Umbilical cord (tissue), 2 donors: ENCODE measurements around a stretch of chr18.

DNA sequence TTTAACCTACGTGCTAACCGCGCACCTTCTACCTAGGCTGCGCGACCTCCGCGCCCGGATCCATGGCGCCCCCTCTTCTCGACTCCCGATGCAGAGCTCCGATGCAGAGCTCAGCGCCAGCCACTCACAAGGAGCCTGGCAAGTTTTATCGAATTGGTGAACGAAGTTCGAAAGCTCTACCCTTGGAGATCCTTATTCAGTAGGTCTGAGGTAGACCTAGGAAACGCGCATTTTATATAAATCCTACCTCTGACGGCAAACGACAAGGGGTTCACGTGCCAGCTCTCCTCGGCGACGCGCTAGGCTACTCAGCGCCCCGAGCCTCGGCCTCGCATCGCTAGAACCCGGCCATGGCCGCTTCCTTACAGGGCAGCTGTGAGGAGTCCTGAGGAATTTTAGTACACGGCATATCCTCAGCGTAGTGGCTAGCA, 668 bp upstream of the TWSG1 start:
- RAMPAGE, long total RNA = no peak

- RAMPAGE, long total RNA = no peak
Observed at GRCh38 chr18:9428186-9428786, 47.0 kb upstream of the RALBP1 start.

- RAMPAGE, long total RNA = no peak
Observed at GRCh38 chr18:9516735-9517545, 41.6 kb downstream of the RALBP1 start.

GRCh38 chr18:9592567-9592924, 21.8 kb downstream of the PPP4R1 start:
- RAMPAGE, long total RNA = no peak

DNA sequence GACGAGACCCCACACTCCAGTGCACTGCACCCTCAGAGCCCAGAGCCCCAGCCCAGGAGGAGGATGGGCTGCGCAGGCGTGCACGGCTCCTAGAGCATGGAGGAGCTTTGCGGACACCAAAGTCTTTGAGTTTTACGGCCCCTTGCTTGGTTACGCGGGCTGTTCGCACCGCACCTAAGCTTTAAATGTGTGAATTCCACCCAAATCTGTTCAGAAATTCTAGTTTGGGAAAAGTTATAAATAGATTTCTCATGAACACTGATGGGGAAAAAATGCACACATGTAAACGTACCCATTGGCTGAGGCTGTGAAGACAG, 45.5 kb upstream of the PPP4R1 start:
- RAMPAGE, long total RNA = no peak

GRCh38 chr18:9684842-9685885, 22.9 kb upstream of the RAB31 start:
- RAMPAGE, long total RNA = no peak

- RAMPAGE, long total RNA = no peak
Observed at GRCh38 chr18:9742669-9743028, 34.5 kb downstream of the RAB31 start.

- RAMPAGE, long total RNA = no peak
Observed at GRCh38 chr18:9743257-9744063, 35.4 kb downstream of the RAB31 start.

GRCh38 chr18:9827258-9828695, 58.0 kb upstream of the TXNDC2 start:
- RAMPAGE, long total RNA = no peak

GRCh38 chr18:9851493-9851837, 34.3 kb upstream of the TXNDC2 start:
- RAMPAGE, long total RNA = no peak

- RAMPAGE, long total RNA = no peak
Observed at GRCh38 chr18:9898855-9899584, 13.2 kb downstream of the TXNDC2 start.

DNA sequence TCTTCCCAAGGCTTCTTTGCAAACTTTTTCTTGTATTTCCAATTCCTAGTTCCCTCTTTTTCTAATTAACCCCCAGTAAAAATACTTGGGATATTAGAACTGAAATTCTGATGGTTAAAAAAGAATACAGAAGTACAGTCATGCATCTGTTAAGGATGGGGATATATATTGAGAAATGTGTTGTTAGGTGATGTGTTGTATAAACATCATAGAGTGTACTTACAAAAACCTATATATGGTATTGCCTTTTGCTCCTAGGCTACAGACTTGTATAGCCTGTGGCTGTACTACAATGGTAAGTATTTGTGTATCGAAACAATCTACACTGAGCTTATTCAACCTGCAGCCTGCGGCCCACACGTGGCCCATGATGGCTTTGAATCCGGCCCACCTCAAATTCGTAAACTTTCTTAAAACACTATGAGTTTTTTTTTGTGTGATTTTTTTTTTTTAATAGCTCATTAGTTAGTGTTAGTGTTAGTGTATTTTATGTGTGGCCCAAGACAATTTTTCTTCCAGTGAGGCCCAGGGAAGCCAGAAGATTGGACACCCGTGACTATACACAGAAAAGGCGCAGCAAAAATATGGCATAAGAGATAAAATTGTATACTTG, 32.3 kb downstream of the VAPA start:
- RAMPAGE, long total RNA = no peak

DNA sequence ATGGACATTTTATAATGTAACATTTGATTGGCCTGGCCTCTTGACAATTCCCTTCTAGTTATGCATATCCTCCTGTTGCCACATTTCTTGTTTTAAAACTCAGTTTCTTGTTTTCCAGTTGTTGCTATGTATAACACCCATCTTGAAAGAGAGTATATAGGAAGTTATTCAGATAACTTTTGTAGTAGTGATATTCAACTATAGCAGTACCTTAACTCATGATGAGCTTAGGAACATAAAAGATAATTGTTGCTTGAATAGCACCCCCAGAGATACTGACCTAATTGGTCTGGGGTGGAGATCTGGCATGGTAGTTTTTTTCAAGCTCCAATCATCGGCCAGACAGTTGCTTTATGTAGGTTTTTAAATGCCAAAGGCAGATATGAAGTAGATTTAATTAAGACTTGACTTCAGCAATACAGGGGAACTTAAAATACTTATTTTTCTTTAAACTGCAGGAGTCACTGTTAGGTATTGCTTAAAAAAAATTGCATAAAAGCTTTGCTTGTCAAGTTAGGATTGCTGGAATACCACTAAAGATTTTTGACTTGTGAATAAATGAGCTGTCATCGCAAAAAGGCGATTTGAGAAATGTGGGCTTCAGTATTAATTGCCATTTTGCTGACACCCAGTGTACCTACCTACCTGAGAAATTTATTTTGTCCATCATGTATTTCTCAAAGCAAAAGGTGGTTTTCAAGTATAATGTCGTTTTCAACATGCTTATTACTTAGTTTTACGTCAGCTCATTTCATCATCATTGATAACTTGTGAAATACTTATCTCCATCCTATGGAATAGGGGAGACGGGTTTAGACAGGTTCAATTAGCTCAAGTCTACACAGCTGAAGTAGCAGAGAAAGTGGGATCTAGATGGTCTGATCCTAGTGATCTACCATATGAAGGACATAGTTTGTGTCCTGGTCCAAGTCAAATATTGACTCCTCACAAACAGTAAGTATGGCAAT, 44.8 kb downstream of the VAPA start:
- RAMPAGE, long total RNA = no peak

GRCh38 chr18:10060013-10060758, 146.4 kb downstream of the VAPA start:
- RAMPAGE, long total RNA = no peak

GRCh38 chr18:10068137-10068704, 154.4 kb downstream of the VAPA start:
- RAMPAGE, long total RNA = no peak

DNA sequence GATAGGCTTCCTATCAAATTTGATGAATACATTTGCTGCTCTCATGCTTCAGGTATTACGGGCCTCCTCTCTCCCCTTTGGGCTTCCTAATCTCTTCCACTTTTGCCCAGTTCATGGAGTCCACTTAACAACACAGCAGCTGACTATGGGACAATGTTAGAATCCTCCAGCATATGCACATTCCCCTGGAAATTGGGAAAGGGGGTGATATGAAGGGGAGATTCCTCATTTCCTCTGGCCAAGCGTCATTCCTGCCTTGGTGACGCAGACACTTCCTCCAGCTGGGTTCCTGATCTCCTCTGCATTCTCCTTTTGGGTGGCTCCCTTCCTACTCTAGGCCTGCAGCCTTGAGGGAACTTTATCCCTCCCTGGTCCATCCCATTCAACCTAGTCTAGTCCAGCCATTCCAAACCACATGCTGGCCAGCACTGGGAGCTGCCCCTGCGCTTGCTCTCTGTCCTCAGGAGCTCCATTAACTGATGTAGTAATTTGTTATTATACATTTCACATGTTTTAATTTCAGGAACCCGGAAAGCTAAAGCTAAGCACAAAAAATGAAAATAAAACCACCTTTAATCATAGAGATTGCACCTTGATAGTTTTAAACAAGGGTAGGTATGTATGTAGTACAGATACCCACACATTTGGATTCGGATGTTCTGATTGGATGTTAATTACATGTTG, 216.8 kb downstream of the VAPA start:
- RAMPAGE, long total RNA = no peak

GRCh38 chr18:10453095-10453573, 1.3 kb upstream of the APCDD1 start:
- RAMPAGE, long total RNA = no peak

GRCh38 chr18:10715640-10716110, 189.8 kb downstream of the NAPG start:
- RAMPAGE, long total RNA = no peak

DNA sequence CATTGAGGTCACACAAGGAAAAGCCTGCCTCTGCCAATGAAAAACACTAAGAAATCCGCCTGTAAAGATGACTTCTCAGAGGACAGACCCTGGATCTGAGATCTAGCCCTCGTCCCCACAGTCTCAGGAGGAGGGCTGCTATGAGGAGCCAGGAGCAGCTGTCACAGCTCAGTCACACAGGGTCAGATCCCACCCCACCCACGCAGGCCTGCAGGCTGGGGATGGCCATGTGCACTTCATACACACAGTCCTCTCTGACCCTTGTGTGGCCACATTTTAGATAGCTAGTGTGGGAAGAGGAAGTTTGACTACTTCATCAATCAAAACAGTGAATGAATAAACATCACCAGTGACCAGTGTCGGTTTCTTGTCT, 107.2 kb downstream of the PIEZO2 start:
- RAMPAGE, long total RNA = no peak

GRCh38 chr18:11110431-11110953, 38.9 kb downstream of the PIEZO2 start:
- RAMPAGE, long total RNA = no peak